Frontal cortex (tissue), 2 donors: ENCODE results near the gene PFN2.

DNA sequence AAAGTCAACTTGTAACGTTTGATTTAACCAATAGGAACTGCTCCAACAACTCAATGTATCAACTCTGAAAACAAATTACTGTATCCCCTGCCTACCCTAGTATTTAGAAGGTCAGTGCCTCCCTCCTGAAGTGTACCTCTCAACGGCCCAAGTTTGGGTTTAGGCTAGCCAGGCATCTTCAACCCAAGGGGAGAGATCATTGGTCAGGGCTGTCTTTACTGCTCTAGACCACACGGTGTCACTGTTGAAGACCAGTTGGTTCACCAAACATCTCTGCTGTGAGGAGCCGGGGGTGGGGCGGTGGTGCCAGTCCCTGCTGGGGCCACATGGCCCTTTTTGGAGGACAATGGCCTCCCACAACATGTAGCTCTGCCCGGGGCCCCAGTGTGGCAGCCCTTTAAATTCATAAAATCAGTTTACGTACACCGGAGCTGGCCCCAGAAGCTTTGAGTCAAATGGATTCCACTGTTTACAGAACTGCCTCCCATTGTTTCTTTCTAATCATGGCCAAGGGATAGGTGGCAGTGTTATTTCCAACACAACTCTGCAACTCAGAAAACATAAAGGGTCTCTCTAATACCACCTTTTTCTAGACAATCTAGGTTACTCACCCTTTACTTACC lies 19.1 kb upstream of the TM4SF18 start:
- RAMPAGE, long total RNA, result no peak

GRCh38 chr3:149385496-149386159 lies 8.2 kb upstream of the TM4SF1 start:
- RAMPAGE, long total RNA, result no peak

GRCh38 chr3:149404635-149405025 lies 27.2 kb upstream of the TM4SF1 start:
- RAMPAGE, long total RNA, result no peak

DNA sequence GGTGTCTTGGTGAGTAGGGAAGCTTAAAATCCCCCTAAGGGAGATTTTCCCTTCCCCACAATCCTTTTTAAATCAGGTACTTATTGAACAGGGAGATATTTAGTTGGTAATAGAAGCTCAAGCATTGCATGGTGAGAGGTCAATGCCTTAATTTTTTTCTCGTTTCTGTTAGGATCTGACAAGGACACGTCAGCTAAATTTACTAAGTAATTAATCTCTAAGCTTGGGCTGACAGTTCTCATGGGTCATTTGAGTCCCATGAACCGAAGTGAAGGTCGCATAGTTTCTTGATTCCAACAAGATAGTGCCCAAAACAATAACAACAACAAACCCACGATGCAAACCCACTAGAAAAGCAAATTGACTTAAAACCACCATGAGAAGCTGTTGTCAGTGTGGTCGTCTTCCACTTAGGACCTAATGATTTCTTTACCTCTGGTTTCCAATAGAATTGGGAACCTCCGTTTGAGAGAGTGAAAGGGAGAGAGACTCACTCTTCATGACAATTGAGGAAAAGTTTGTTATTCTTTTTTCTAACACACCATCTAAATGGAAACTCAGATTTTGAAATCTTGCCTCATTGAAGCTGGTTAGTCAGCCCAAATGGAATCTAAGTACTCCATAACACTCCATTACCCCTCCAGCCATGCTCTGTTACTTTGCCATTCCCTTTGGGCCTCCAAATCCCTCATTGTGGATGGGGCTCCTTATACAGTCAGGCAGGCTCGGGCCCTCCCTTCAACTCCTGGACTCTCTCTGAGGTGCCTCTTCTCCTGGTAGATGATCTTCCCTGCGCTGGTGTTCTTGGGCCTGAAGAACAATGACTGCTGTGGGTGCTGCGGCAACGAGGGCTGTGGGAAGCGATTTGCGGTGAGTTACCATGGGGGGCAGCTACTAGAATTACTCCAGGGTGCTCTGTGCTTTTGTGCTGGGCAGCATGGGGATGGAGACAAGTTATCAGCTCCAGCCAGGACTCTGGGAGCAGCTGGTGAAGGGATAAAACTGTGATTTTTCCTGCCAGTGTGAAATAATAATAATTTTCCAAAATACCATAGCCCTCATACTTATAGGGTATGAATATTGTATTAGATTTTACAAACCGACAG lies 899 bp downstream of the TM4SF4 start:
- RAMPAGE, long total RNA, result no peak

GRCh38 chr3:149494117-149494528 lies 19.6 kb downstream of the TM4SF4 start:
- RAMPAGE, long total RNA, result no peak

DNA sequence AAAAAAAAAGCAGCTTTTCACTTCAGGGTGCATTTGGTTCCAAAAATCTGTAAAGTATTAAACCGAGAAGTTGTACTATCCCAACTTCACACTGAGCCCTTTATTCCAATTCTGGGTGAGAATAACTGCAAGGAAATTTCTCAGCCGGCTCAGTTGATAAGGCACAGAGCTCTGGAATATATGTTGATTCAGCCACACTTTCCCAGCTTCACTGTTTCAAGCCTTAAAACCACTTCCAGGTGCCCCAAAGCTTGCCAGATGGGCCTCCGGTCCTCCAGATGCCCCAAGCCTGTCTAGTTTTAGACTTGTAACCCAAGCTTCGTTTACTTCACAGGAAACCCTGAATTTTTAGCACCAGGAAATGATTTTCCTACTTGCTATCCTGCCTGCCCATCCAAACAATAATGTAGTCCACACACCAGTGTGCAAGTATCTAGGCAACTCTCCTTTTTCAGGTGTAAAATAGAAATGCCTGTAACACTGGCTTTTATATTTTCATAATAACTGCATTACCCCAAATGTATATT lies 79.6 kb downstream of the TM4SF4 start:
- RAMPAGE, long total RNA, result no peak

GRCh38 chr3:149658737-149659177 lies 932 bp upstream of the WWTR1 start:
- RAMPAGE, long total RNA, result no peak

DNA sequence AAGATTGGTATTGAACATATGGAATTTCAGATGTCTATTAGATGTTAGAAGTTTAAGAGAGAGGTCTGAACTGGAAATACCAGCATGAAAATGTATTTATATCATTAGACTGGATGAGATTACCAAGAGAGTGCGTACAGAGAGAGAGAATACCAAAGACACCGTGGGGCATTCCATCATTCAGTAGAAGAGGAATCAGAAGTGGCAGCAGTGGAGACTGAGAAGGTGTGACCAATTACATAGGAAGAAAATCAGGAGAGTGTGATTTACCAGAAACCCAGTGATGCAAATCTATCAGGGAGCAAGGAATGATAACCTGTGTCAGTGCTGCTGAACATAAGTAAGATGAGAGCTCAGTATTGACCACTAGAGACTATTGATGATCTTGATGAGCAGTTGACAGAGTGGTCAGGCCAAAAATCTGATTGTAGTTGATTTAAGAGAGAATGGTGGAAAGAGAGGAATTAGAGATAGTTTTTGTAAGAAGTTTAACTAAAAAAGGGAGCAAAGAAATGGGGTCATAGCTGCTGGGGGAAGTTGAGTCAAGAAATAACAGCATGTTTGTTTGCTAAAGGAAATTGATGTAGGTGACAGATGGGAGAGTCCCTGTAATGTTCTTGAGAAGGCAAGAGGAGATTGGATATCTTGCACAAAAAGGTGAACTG lies 46.3 kb downstream of the PFN2 start:
- RAMPAGE, long total RNA, result no peak

DNA sequence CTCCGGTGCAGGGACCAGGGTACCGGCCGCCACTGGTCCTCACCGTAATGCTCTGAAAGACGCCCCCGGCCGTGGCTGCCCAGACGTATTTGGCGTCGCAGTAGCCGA lies 159 bp downstream of the PFN2 start:
- RAMPAGE, long total RNA, result no peak

DNA sequence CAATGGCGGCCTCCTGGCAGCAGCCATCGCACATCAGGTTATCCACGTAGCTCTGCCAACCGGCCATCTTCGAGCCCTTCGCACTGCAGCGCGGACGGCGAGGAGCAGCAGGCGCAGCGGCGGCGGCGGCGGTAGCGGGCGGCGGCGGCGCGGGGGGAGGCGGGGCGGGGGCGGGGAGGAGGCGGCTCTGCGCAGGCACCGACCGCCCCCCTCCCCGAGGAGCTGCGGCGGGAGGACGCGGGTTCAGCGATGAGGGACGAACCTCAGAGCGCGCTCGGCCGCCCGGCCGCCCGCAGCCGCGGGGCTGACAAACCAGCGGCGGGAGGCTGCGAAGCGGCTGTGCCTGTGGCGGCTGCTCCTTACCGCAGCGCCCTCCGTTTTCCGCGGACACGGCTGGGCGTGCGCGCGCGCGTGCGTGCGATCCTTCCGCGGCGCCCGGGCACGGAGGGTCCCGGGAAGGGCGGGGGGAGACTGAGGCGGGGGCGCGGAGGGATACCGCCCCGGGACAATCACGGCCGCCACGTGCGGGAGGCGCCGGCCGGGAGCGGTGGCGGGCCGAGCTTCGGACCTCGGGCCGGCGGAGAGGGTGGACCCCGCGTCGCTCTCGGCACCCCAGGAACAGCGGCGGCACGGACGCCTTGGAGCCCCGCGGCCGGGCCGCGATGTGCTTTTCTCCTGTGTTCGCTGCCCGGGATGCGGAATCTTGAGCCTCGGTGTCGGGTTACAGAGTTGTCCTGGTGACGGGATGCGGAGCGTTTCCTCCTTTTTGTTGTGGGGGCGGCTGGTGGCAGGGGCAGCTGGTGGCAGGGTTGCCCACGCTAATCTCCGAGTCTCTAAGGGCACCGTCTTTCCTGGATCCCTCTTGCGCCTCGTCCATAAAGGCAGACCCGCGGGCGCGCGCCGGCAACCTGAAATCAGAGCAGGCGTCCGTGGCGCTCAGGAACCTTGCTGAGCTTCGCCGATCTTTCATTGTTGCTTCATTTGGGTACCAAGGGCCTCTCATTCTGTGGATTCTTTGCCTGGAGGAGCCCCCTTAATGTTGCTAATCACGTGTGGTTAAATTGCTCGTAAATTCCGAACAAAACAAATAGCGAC lies at the start of gene PFN2:
Gene PFN2 (minus strand): TSS at position 106 of the 1,095 bp plus-strand sequence.
- RAMPAGE, long total RNA, result start-site peak on the minus strand centred at position 107 of the sequence, 60 bp wide, 2,055 and 274 reads in 2 replicates

DNA sequence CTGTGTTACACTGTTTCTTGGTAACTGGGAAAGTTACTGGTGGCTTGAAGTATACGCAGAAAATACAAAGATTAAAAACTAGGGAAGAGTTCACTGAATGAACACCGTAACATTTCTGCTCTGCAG lies 1.1 kb upstream of the PFN2 start:
- RAMPAGE, long total RNA, result no peak

DNA sequence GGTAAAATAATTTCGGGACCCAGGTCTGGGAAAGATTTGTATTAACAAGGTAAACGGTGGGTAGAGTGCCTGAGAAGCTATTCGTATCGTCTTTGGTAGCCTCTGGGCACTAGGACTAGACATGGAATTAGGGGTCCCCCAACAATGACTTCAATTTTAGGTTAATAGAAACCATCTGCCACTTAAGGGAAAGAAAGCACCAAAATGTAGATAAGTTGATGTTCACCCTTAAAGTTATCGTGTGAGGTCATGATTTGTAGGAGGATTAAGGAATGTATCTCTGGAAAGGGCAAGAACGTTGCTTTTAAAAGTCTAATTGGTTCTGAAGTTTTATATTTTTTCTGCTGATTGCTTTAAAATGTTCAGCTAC lies 1.3 kb upstream of the PFN2 start:
- RAMPAGE, long total RNA, result no peak

- RAMPAGE, long total RNA, result no peak
These were observed 182.1 kb upstream of the TSC22D2 start for GRCh38 chr3:150225859-150226543.

DNA sequence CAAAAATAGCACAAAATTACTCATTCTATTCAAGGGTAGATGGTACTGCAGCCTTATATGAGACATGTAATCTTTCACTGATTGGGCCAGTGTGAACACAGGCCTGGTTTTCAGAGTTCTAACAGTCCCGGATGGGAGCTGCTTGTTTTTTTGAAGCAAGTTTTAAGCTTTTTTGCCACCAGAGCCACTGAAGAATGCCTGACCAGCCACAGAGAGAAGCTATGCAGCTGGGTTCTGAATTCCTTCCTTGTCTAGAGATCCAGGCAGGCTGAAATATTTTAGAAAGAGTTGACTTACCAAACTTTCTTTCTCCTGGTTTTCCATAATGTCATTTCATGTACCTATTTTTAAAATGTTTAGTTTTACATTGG lies 172.2 kb upstream of the TSC22D2 start:
- RAMPAGE, long total RNA, result no peak

- RAMPAGE, long total RNA, result no peak
These were observed 157.0 kb upstream of the TSC22D2 start for GRCh38 chr3:150250835-150251842.

DNA sequence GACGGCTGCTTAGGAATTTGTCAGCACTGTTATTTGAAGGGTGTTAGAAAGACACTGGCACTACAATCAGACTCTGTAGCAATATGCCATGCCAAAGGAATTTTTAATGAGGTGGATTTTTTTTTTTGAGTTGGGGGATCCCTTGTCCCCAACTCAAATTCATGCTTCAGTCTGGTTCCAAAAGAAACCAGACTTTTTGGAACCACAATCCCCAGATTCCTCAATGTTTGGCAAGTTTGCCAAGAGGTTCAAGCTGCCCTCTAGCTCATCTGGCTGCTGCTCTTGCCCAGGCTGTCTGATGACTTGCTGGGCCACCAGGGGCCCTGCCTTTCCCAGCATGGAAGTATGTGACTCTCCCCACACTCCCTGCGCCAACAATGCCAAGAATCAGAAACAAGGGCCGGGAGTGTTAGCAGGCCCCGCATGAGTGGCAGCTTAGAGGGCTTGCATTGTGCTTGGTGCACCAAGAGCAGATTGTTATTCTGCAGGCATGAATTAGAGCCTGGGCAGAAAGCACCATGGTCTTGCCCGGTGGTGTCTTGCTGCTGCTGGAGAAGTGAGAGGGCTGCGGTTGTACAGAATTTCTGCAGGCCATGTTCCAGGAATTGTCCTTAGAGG lies 58.5 kb upstream of the TSC22D2 start:
- RAMPAGE, long total RNA, result no peak

GRCh38 chr3:150429902-150431013 lies 22.2 kb downstream of the TSC22D2 start:
- RAMPAGE, long total RNA, result no peak

DNA sequence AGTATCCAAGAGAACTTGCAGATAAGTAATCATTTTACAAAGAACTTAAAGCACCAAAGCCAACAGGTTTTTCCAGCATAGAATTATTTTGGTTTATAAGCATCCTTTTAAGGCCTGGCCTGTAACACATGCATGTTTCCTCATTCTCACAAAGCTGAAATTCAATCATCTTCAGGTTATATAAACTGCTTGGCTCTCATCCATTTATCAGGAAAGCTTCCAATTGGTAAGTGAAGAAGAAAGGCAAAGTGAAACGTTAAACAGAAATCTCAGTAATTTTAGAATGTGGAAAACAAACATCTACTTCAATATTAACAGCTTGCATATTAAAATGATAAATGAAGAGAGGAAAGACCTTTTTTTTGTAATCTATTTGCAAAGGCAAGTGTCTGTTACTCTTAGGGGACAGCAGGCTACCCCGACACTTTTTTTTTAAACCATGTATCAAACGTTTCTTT lies 1.5 kb downstream of the SERP1 start:
- RAMPAGE, long total RNA, result no peak

DNA sequence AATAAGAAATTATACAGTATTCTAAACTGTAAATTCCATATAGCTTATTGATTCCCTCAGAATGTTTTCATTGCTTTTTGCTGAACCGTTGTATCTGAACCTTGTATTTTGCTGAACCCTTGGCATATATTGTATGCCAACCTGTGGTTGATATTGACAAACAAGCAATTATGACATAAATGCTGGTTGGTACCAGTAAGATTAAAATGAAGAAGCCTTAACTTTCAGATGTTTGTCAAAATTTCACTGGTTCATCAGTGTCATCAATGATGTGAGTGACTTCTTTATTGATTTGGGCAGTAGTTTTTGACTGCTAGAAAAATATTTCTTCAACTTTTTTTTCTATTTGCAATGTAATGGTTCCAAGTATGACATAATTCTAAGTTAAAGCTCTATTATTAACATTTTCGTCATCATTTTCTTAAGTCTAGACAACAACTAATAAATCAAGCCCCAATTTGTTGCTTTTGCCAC lies 25.5 kb upstream of the ERICH6 start:
- RAMPAGE, long total RNA, result no peak

DNA sequence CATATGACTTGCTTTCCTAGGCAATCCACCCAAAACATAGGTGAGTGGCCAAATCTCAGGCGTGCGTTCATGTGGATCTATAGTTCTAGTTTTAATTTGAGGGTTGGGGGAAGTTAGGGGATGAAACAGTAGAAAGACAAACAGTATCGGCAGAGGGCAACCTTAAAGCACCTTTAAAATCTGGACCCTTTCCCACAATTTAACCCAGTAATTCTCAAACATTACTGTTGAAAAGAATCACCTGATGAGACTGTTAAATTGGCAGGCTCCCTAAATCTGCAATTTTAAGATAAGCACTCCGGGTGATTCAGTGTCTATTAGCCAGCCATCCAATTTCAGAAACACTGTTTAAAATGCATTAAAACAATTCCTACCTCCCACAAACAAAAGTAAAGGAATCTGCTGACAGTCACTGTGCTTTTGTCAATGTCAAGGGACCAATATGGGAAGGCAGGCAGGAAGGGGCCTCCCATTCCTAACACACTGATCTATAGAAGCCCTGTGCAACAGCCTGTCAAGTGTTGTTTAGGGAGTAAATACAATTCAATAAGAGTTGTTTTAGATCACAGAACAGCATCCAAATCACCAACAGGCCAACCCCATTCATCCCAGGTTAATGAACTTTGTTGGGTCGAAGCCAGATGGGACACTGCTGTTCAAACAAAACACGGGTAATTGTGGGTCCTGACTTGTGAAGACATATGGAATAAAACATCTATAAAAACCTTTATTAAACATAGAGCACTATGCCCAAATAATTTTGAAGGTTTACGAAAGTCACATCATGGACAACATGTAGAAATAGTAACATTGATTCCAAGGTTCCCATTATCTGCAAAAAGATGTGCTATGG lies 21.4 kb downstream of the SIAH2 start:
- RAMPAGE, long total RNA, result no peak